ENCODE results near the gene APOBEC3G.

DNA sequence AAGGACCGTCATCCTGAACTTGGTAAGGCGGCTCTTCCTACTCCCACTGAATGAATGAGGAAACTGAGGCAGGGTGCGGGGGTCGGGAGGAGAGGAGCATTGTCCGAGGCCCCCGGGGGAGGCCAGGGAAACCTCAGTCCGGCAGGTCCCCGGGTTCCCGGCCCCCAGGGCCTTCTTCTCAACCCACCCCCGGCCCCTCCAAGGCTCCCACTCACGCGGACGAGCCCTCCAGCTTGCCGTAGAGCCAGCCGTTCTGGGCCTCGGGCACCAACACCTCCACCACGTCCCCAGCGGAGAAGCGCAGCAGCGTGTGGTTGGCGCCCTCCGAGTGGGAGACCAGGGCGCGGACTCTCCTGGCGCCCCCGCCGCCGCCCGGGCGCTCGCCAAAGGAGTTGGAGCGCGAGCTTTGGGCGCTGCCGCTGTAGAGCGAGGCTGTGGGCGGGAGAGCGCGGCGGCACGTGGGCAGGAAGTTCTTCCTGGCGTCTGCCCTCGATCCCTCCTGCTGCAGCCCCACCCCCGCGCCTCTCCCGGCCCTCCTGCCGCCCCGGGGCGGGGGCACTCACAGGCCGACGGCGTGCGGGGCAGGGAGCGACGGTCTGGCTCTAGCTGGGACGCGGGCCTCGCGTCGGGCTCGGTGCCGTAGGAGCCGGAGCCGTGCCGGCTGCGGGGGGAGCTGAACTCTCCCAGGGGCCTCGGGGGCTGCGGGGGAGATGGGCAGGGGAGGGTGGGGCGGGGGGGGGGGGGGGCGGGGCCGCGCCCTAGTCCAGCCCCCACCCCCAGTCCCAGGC is 4.7 kb upstream of the SLC16A8 start:
- PRO-cap, 3 experiments = peak in 1 of 3 experiments; most common plus-strand start position 569 of the sequence (in 1)
- RAMPAGE, long total RNA, 2 experiments = no peak in any of the 2 experiments
- RRBS = 7% methylated on average over 13 of the region's 72 CpGs

- PRO-cap, 3 experiments = no peak in any of the 3 experiments
- RAMPAGE, long total RNA, 2 experiments = no peak in any of the 2 experiments
- RRBS = 9% methylated on average over 3 of the region's 33 CpGs
Observed at GRCh38 chr22:38097495-38098395, 12.7 kb downstream of the BAIAP2L2 start.

- PRO-cap, 3 experiments = peak in 3 of 3 experiments; most common plus-strand start chr22:38203358 (in 3); most common minus-strand start chr22:38203258 (in 2)
- RAMPAGE, long total RNA, 2 experiments = no peak in any of the 2 experiments
- RRBS = 11% methylated on average over 7 of the region's 22 CpGs
Observed at GRCh38 chr22:38202986-38203935, 1.5 kb downstream of the MAFF start.

- PRO-cap, 3 experiments = no peak in any of the 3 experiments
- RAMPAGE, long total RNA, 2 experiments = no peak in any of the 2 experiments
- RRBS = no CpG with 5 or more reads among the region's 26 CpGs
Observed at GRCh38 chr22:38219011-38220178, 17.6 kb downstream of the MAFF start.

- PRO-cap, 3 experiments = no peak in any of the 3 experiments
- RAMPAGE, long total RNA, 2 experiments = no peak in any of the 2 experiments
- RRBS = no CpG with 5 or more reads among the region's 14 CpGs
Observed at GRCh38 chr22:38228494-38229434, 27.0 kb downstream of the MAFF start.

DNA sequence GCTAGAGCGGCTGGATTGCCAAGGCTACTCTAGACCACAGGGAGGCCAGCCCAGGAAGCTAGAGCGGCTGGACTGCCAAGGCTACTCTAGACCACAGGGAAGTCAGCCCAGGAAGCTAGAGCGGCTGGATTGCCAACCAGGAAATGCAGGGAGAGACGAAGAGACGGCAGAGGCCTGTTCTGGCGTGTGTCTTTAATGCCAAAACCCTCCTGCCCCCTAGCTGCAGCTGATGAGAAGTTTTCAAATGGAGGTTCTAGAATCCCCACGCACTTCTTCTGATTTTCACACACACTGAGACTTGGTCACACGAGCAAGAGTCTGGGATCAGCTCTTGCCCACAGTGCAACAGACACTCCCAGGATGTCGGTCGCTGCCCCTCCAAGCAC is 28.3 kb downstream of the MAFF start:
- PRO-cap, 3 experiments = no peak in any of the 3 experiments
- RAMPAGE, long total RNA, 2 experiments = no peak in any of the 2 experiments
- RRBS = no CpG with 5 or more reads among the region's 10 CpGs

- PRO-cap, 3 experiments = peak in 1 of 3 experiments; most common plus-strand start chr22:38246984 (in 1); most common minus-strand start chr22:38246854 (in 1)
- RAMPAGE, long total RNA, 2 experiments = no peak in any of the 2 experiments
- RRBS = no CpG with 5 or more reads among the region's 9 CpGs
Observed at GRCh38 chr22:38246674-38247335, 26.0 kb downstream of the TMEM184B start.

- PRO-cap, 3 experiments = peak in 3 of 3 experiments; most common minus-strand start chr22:38259042 (in 3)
- RAMPAGE, long total RNA, 2 experiments = no peak in any of the 2 experiments
- RRBS = no CpG with 5 or more reads among the region's 10 CpGs
Observed at GRCh38 chr22:38258706-38259406, 14.0 kb downstream of the TMEM184B start.

DNA sequence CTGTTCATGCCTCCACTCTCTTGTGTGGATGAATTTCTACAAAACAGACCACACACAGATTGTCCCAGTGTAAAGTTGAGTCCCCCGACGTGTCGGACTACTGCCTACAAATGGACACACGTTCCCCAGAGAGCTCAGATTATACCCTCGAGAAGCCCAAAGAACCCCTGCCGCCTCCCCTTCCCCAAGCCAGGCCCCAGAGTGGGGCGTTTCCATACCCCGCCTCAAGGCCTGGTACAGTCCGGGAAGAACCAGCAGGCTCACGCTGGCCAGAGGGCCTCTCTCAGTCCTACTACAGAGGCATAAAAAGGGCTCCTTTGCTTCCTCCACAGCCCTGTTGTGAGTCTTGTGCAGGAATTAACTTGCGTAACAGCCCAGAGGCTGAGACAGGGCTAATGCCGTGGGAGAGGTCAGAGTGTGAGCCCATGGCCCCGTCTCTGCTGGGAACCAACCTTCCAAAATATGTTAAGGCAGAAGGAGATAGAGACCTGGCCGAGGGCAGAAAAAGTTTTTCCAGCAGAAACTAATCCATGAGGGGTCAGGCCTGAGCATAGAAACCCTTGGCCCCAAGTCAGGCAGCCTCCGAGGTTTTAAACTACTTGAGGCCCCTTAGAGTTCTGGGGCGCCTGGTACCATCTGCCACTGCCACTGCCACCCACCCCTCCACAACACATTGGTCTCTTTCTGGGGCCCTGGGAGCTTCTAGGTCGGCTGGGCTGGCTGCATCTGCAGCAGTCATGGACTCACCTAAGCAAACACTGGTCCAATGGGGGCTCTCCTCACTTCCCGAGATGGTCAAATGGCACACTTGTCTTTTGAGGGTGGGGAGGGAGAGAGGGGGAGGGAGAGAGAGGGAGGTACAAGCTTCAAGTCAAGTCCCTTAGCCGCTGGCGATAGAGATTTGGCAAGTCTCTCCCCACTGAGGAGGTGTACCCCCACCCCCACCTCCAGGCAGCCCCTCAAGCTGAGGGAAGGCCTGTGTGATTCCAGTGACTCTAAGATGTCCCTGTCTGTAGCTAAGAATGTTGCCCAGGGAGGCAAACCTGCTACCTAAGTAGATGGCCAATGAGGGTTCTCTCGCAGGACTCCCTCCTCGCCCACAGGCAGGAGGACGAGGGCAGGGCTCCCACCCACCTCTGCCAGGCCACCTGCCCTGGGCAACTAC is 20.1 kb upstream of the TMEM184B start:
- PRO-cap, 3 experiments = no peak in any of the 3 experiments
- RAMPAGE, long total RNA, 2 experiments = no peak in any of the 2 experiments
- RRBS = no CpG with 5 or more reads among the region's 23 CpGs

DNA sequence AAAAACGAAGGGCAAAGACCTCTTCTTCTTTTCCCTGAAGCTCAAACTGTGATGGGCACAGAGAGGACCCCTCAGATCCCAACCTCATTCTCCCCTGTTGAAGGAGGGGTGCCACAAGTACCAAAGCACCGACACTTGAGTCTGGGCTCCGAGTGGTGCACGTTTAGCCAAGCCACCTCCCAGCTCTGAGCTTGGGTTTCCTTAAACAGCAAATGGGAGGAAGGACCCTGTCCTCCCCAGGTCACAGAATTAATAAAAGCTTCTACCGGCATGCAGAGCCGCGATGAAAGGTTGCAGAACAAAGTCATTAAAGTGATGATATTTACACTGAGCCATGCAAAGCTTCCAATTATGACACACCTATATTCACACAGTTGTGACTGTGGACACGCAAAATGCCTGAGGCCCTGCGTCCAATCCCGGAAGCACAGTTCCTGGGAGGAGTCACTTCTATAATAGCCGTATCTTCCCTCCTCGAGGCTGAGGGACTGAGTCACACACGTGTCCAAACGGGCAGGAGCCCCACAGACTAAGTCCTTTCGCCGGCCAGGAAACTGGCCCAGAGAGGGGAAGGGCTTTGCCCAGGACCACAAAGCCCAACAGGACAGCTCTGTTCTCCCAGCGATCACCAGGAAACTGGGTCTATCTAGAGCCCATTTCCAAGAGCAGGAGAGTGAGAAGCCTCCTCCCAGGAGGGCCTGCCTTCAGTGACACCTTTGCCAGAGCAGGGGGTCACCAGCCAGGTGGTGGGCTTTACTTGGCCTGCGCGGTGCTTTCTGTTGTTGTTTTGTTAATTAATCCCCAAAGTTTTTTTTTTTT is 977 bp upstream of the CSNK1E start:
- PRO-cap, 3 experiments = peak in 3 of 3 experiments; most common plus-strand start position 491 of the sequence (in 1); most common minus-strand start position 427 of the sequence (in 3)
- RAMPAGE, long total RNA, 2 experiments = no peak in any of the 2 experiments
- RRBS = 6% methylated on average over 4 of the region's 19 CpGs

GRCh38 chr22:38396317-38397041 is 58.5 kb downstream of the KCNJ4 start:
- PRO-cap, 3 experiments = no peak in any of the 3 experiments
- RAMPAGE, long total RNA, 2 experiments = no peak in any of the 2 experiments
- RRBS = no CpG with 5 or more reads among the region's 14 CpGs

DNA sequence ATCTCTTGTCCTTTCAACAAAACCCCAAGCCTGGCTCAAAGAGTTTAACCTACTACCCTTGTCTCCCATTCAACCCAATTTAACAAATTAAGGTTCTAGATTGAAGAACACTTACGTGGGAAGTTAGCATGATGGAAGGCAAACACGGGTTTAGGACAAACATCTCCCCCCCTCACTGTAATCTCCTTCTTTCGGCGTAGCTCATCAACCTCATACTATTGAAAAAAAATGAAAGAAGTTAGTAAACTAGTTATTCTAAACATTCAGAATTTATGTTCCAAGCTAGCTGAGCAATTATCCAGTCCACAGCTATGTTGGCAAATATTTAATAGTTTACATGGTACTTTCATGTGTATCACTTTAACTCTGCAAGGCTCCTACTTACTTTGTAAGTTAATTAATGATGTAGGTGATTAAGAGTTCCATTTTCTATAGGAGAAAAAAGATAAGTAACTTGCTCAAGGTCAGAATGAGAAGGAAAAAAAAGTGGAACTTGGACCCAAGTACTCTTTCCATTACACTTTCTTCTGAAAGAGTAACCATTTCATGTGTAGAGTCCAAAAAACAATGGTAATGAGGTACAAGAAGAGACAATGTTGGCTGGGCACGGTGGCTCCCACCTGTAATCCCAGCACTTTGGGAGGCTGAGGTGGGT is 6.7 kb downstream of the DDX17 start:
- PRO-cap, 3 experiments = no peak in any of the 3 experiments
- RAMPAGE, long total RNA, 2 experiments = no peak in any of the 2 experiments
- RRBS = no CpG with 5 or more reads among the region's 5 CpGs

GRCh38 chr22:38684540-38685603 is 3.1 kb downstream of the TOMM22 start:
- PRO-cap, 3 experiments = no peak in any of the 3 experiments
- RAMPAGE, long total RNA, 2 experiments = no peak in any of the 2 experiments
- RRBS = no CpG with 5 or more reads among the region's 12 CpGs

- PRO-cap, 3 experiments = no peak in any of the 3 experiments
- RAMPAGE, long total RNA, 2 experiments = no peak in any of the 2 experiments
- RRBS = no CpG with 5 or more reads among the region's 7 CpGs
Observed at GRCh38 chr22:38712937-38713555, 7.3 kb downstream of the GTPBP1 start.

DNA sequence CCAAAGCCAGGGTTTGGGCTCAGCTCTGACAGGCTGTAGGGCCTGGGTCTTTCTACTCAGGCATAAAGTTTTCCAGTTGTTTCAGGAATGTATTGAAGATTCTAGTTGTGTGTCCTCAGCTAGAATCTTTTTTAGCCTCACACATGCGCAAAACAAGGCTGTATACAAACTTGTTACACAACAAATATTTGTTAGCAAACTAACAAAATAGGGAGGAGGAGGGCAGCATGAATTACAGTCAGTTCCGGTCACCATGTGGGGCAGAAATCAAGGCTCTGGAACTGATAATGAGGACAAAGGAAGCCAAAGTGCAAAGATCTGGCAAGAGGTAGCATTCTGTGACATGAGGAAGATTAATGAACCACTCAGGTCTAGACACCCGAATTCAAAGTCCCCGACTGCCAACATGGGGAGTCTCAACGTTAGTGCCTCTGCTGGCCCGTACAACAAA is 2.0 kb downstream of the SUN2 start:
- PRO-cap, 3 experiments = peak in 3 of 3 experiments; most common plus-strand start position 313 of the sequence (in 2); most common minus-strand start position 133 of the sequence (in 3)
- RAMPAGE, long total RNA, 2 experiments = no peak in any of the 2 experiments
- RRBS = no CpG with 5 or more reads among the region's 6 CpGs

GRCh38 chr22:38756699-38757253 is 978 bp upstream of the SUN2 start:
- PRO-cap, 3 experiments = no peak in any of the 3 experiments
- RAMPAGE, long total RNA, 2 experiments = no peak in any of the 2 experiments
- RRBS = no CpG with 5 or more reads among the region's 16 CpGs

- PRO-cap, 3 experiments = no peak in any of the 3 experiments
- RAMPAGE, long total RNA, 2 experiments = no peak in any of the 2 experiments
- RRBS = no CpG with 5 or more reads among the region's 12 CpGs
Observed at GRCh38 chr22:38973142-38973591, 9.0 kb upstream of the APOBEC3B start.

DNA sequence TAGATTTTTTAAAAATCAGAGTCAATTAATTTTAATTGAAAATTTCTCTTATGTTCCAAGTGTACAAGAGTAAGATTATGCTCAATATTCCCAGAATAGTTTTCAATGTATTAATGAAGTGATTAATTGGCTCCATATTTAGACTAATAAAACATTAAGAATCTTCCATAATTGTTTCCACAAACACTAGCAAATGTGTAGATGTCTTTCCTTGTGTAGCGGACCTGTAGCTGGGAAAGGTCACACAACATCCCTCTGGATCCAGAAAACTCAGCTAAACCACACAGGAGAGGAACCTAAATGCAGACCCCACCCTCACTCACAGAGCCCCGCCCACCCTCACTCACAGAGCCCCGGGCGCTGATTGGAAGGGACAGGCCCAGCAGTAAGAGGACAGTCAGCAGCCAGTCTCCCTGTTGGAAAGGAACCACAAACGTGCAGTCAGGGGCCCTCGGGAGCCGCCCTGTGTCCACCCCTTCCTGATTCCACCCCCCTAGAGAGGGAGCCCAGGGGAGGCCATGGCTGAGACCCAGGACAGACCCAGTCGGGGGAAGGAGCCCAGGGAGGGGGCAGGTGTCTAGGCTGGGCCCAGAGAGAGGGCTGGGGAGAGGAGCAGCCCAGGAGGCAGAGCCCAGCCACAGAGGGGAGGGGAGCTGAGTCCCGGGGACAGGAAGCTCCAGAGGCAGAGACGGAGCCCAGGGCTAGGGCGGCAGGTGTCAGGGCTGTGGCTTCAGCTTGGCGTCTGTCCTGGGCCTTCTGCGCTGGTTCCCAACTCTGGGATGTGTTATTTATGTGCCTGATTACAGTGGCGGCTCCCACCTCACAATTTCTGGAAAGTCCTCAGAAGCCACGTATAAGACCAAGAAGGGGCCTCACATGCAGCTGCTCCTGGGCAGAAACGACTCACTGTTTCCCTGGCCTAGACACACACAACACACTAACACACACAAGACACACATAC is 10.7 kb downstream of the APOBEC3B start:
- PRO-cap, 3 experiments = no peak in any of the 3 experiments
- RAMPAGE, long total RNA, 2 experiments = no peak in any of the 2 experiments
- RRBS = no CpG with 5 or more reads among the region's 16 CpGs

DNA sequence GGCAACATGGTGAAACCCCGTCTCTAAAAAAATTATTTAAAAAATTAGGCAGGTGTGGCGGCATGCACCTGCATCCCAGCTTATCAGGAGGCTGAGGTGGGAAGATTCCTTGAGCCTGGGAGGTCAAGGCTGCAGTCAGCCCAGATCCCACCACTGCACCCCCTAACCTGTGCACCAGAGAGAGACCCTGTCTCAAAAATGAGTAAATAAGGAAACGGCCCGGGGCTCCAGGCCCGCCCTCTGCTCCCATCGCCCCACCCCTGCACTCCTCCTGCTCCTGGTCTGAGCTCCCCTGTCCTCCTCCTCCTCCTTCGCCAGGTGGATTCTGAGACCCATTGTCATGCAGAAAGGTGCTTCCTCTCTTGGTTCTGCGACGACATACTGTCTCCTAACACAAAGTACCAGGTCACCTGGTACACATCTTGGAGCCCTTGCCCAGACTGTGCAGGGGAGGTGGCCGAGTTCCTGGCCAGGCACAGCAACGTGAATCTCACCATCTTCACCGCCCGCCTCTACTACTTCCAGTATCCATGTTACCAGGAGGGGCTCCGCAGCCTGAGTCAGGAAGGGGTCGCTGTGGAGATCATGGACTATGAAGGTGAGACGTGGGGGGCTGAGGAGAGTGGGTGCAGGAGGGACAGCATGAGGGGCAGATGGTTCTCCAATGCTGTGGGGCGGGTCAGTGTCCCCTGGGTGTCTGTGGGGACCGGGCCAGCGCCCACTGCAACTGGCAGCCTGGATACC is 3.3 kb upstream of the APOBEC3D start:
- PRO-cap, 3 experiments = no peak in any of the 3 experiments
- RAMPAGE, long total RNA, 2 experiments = no peak in any of the 2 experiments
- RRBS = no CpG with 5 or more reads among the region's 19 CpGs

DNA sequence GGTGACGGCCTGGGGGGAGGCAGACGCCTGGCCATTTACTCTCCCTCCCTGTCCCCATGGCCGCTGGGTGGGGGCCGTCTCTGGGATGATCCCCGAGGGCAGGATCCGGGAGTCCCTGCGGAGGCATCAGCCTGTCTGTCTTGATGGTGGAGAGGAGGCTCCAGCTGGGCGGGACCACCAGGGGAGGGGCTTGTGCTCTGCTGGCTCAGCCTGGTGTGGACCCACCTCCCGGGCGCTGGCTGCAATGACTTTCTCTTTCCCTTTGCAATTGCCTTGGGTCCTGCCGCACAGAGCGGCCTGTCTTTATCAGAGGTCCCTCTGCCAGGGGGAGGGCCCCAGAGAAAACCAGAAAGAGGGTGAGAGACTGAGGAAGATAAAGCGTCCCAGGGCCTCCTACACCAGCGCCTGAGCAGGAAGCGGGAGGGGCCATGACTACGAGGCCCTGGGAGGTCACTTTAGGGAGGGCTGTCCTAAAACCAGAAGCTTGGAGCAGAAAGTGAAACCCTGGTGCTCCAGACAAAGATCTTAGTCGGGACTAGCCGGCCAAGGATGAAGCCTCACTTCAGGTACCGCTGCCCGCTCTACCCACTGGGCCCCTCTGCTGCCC is at the start of gene APOBEC3G:
Gene APOBEC3G, plus strand, starts transcription at position 463 of the 607 bp plus-strand sequence.
- PRO-cap, 3 experiments = peak in 1 of 3 experiments; most common plus-strand start position 404 of the sequence (in 1)
- RAMPAGE, long total RNA, 2 experiments = start-site peak on the plus strand in 2 of 2 experiments, centred at positions 425 to 427 of the sequence, 256 to 279 reads per replicate
- RRBS = no CpG with 5 or more reads among the region's 20 CpGs

Measured in testis (tissue), 5 donors.